Measurements from ENCODE around the genes POLE4, TACR1, REG3A, LRRTM1 and TCF7L1.

GRCh38 chr2:74835857-74836056 is 1.8 kb downstream of the HK2 start:
- PRO-cap = no peak

DNA sequence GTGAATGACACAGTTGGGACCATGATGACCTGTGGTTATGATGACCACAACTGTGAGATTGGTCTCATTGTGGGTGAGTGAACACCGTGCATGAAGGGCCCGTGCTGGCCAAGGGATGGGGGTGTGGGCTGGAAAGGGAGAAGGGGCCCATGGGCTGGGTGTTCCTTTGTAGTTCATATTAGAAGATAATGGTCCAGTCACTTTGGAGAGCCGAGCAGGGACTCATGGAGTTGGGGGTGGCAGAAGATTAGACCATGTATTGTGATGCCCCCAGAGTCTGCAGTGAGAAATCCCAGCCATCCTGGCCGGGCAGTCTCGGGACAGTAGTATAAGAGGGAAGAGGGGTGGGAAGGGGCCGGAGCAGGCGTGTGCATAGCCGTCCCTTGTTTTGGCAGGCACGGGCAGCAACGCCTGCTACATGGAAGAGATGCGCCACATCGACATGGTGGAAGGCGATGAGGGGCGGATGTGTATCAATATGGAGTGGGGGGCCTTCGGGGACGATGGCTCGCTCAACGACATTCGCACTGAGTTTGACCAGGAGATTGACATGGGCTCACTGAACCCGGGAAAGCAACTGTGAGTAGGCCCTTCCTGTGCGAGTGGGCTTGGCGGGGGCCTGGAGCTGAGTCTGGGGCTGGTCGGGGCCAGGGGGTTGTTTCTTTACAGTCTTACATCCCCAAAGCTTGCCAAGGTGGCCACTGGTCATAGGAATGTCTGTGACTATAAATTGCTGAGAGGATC is 40.1 kb downstream of the HK2 start:
- PRO-cap = no peak

GRCh38 chr2:74886240-74886753 is 52.4 kb downstream of the HK2 start:
- PRO-cap = no peak

GRCh38 chr2:74918982-74919276 is 39.5 kb upstream of the POLE4 start:
- PRO-cap = no peak

- PRO-cap = unidirectional peak, plus-strand start at chr2:74958643; unidirectional peak, plus-strand start at chr2:74958671; unidirectional peak, minus-strand start at chr2:74958879
Observed at GRCh38 chr2:74957951-74959208, at the start of gene POLE4. Gene POLE4, plus strand, starts transcription at chr2:74958643.

DNA sequence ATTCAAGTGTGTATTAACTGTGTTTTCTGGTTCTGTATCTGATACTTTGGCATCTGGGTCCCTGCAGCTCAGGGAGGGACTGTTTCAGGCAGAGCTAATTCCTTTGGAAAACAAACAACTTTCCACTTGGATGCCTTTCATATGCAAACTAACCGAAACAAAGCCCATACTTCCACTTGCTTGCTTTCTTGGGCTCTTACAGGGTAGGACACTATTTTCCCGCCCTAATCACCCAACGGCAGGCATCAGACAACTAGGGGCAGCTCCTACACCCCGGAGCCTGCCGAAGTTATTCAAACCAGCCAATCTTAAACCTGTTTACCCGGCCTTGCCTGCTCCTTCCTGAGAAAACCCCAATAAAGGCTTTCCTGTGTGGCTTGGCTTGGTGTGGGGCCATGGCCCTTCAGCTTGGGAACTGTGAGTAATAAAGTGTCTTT is 97.7 kb downstream of the POLE4 start:
- PRO-cap = no peak

DNA sequence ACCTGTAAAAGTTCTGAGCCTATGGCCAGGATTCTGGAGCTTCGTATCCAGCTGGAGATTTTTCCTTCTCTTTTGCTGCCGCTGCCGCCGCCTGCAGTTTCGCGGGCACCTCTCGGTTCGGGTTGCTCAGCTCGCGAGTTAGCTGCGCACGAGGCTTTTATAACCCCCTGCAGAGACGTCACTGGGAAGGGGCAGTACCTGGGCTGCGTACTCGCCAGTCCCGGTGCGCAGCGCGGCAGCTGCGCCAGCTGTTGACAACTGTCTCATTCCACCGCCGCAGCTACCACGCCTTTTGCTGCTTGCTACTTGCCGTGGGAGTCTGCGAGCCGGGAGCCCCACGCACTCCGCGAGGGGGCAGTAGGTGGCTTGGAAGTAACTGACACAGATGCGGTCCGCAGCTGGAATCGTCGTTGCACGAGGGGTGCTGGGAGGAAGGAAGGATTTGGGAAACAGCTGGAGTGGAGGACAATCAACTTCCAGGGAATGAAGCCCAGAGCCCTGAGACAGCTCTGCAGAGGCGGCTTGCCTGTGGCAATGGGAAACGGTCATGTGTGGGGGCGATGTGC is at the start of gene TACR1:
Gene TACR1 (minus strand): TSS at position 133 of the 566 bp plus-strand sequence.
- PRO-cap = no peak

DNA sequence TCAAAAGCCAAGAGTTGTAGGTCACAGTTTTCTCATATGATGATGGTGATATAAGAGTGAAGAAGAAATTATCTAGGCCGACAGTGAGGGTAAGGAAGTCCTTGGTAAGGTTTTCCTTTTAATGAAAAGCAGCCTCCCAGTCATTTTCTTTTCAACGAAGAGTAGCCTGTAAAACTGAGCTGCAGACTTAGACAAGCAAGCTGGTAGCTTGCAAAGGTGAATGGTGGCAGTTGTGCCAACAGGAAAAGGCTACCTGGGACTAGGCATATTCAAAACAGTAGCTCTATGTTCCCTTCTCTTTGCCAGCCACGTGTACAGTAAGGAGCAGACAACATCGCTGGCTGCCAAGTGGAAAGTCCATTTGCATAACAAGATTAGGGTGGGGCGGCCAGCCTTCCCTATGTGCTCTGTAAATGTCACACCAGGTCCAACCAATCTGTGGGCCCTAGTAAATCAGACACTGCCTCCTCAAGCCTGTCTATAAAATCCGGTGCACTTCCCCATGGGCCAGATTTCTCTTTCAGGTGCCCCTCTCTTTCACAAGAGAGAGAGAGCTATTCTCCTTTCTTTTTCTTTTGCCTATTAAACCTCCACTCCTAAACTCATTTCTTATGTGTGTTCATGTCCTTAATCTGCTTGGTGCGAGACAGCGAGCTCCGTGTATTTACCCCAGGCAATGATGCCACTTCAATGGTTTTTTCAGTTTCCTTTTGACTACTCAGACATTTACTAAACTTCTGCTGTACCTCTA is 297.3 kb upstream of the GCFC2 start:
- PRO-cap = no peak

DNA sequence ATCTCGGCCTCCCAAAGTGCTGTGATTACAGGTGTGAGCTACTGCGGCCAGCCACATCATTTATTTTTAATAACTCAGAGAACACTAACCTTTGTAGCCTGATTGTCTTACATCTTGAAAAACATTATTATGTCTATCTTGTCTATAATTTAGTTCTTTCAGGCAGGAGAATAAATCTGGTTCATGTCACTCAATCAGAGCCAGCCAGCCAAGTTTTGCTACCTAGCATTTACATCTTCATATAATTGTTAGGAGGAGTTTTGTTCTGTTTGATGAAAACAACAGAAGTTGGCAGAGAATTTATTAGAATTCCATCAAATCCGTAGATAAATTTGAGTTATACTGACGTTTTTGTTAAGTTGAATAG is 360.3 kb upstream of the REG3G start:
- PRO-cap = no peak

GRCh38 chr2:79159130-79159810 is at the start of gene REG3A:
Gene REG3A, minus strand, starts transcription at chr2:79159753.
- PRO-cap = no peak

- PRO-cap = no peak
Observed at GRCh38 chr2:79832265-79833072, 319.6 kb downstream of the CTNNA2 start.

- PRO-cap = no peak
Observed at GRCh38 chr2:80304110-80304975, at the start of gene LRRTM1. Gene LRRTM1, minus strand, starts transcription at chr2:80304752.

GRCh38 chr2:84459402-84459691 is 267 bp upstream of the SUCLG1 start:
- PRO-cap = bidirectional peak, plus-strand start at chr2:84459572, minus-strand start at chr2:84459478

GRCh38 chr2:84829979-84830625 is 50.8 kb downstream of the TRABD2A start:
- PRO-cap = no peak

DNA sequence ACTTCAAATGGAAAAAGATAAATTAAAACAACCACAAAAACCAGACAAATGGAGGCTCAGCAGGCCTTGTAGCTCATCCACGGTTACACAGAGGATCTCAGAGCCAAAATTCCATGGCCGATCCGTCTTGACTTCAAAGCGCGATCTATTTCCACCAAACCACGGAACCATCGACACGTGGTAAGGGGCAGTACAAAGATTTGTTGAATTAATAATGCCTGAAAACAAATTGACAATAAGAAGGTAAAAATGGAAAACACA is 1.0 kb upstream of the KCMF1 start:
- PRO-cap = no peak

DNA sequence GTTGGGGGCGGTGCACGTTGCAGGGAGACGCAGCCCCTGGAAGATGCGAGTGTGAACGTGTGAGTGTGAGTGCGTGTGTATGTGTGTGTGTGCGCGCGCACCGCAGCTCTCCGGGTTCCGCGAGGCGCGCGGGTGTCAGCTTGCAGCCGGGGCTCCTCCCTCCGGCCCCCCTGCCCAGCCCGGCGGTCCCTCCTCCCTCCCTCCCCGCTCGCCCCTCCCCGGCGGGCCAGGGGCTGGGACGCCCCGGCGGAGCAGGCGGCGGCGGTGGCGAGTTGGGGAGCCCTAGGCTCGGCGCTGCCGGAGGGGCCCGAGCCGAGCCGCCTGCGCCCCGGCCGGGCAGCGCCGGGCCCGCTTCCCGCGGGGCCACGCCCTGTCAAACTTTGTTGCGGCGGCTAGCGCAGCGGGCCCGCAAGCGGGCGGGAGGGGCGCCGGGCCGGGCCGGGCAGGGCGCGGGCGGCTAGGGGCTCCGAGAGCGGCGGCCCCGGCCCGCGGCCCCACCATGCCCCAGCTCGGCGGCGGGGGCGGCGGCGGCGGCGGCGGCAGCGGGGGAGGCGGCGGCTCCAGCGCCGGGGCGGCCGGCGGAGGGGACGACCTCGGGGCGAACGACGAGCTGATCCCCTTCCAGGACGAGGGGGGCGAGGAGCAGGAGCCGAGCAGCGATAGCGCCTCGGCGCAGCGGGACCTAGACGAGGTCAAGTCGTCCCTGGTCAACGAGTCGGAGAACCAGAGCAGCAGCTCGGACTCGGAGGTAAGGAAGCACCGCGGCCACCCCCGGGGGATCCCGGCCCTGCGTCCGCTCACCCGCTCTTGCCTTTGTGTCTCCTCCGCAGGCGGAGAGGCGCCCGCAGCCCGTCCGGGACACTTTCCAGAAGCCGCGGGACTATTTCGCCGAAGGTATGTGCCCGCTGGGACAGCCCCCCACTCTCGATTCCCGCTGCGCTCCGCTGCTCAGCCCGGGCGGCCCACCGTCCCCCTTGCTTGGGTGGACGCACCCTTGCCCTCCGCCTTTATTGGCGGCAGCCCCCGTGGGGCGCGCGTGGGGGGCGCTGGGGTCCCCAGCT is at the start of gene TCF7L1:
Gene TCF7L1 (plus strand): TSS at position 207 of the 1,061 bp plus-strand sequence.
- PRO-cap = unidirectional peak, plus-strand start at position 229 of the sequence

DNA sequence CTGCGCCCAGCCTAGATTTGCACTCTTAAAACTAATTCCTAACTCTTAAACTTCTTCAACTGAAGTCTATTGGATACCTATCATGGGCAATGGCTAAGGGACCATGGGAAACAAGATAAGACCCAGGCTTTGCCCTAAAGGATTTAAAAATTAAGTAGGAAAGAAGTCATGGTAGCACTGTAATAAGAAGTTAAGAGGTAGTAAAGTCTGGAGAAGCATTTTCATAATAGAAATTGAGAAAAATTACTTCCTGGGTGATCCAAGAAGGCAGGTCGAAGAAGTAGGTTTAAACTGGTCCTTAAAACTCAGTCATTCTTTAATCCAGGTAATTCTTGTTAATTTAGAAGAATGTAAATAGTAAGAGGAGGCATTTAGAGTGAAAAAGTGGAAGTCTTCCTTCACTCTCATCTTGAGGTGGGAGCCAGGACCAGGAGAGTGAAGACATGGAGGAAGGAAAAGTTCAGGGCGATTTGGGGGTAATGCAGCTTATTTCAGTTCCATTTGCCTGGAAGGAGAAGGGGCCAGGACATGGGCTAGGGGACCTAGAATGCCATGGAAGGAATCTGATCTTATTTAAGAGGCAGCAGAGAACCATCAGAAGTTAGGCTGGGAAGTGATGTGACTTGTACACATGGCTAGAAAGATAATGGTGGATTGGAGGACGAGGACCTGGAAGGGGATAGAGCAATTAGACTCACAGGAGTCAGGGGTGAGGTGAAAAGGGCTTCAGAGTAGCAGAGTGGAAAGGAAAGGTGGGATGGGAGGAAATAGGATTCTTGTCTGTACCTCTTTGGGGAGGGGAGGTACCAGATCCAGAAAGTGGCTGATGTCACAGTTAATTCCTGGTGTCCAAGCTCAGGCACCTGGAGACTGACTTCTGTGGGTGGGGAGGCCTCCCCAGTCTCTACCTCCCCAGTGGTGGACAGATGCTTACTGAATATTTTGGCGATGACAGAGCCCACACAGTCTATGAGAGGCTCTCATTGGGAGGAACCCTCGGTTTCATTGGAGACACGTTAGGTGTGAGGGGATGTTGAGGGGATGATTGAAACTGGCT is 6.4 kb downstream of the TCF7L1 start:
- PRO-cap = no peak

GRCh38 chr2:85258860-85260261 is 68.4 kb downstream of the TGOLN2 start:
- PRO-cap = no peak

DNA sequence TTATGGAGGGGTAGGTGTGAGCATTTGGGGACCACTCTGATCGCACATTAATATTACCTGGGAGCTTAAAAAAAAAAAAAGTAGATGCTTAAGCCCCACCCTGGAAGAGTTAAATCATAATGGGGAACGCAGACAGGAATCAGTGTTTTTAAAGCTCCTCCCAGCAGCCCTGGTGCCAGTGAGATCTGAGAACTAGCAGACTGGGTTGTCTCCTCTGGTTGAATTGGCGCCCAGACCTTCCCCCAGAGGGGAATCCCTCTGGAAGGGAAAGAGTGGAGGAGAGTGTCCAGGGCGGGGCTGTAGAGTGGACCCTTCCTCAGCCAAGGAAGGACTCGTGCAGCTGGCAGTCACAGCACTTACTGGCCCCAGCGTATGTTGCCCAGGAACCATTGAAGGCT is 62.6 kb downstream of the TGOLN2 start:
- PRO-cap = no peak

- PRO-cap = no peak
Observed at GRCh38 chr2:85277534-85278443, 50.0 kb downstream of the TGOLN2 start.

All from mesothelial cell of epicardium (in vitro differentiated cells).